Heart (tissue), 3 donors: ENCODE data around the genes KLHDC4 and SLC7A5.

GRCh38 chr16:87636112-87636627 is 33.9 kb downstream of the JPH3 start:
- RAMPAGE, long total RNA, 2 experiments: no peak in any of the 2 experiments

GRCh38 chr16:87765838-87766181 is at the start of gene KLHDC4:
Gene KLHDC4 (minus strand): TSS chr16:87765986.
- RAMPAGE, long total RNA, 2 experiments: start-site peak on the minus strand in 1 of 2 experiments, at chr16:87765928-87765972 at its widest, 130 to 349 reads per replicate

GRCh38 chr16:87791176-87791706 is 25.5 kb upstream of the KLHDC4 start:
- RAMPAGE, long total RNA, 2 experiments: no peak in any of the 2 experiments

DNA sequence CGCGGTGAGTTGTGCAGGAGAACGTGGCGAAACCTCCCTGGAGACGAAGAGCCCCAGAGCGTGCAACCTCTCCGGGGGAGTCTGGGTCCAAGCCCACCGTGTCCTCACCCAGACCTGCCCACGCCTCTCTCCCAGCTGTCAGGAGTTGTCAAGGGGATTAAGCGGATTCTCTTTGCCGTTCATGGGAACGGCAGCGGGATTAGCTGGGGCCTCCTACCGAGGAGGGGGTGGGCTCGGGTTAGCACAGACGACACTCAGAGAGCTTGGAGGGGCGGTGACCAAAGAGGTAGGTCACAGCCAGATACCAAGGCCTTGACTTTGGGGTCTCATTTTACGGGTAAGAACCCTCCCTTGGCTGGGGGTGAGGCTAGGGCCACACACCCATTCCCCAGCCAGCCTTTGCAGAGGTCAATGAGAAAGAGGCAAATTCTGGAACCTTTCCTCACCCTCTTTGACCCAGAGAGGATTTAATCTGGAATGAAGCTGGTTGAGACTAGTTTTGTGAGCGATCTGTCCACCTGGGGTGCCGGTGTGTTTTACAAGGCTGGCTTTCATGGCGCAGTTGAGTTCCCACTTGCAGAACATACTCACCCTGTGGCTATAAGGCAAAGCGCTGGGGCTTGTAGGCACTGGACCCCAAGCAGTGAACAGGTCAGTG is 46.5 kb downstream of the SLC7A5 start:
- RAMPAGE, long total RNA, 2 experiments: no peak in any of the 2 experiments

DNA sequence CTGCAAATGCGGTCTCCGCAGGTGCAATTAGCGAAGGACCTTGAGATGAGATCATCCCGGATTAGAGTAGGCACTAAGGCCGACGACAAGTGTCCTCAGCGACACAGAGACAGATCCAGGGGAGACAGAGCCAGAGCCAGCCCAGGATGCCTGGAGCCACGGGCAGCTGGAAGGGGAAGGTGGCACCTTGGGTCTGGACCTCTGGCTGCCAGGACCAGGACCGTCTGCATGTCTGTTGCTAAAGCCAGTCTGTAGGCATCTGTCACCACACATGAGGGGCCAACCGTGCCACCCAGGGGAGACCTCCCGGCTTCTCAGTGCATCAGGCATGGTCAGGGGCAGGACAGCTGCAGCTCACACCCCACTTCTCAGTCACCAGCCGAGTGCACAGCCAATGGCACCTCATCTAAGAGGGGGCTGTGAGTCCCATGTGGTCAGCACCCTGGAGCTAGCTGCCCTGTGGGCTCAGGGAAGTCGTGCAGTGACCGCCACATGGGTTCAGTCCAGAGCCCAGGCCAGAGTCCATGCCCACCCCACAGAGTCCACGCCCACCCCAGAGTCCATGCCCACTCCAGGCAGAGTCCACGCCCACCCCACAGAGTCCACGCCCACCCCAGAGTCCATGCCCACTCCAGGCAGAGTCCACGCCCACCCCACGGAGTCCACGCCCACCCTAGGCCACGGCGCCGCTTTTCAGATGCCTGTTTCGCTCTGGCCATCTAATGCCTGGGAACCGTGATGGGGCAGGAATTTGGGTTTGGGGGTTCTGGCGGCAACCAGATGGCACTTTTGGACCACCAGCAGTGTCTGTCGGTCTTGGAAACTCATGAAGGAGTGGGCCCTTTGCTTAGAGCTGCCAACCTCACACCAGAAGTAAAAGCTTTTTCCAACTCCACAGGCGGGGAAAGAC is 24.2 kb downstream of the SLC7A5 start:
- RAMPAGE, long total RNA, 2 experiments: no peak in any of the 2 experiments

- RAMPAGE, long total RNA, 2 experiments: no peak in any of the 2 experiments
Observed at GRCh38 chr16:87848693-87849514, 20.4 kb downstream of the SLC7A5 start.

GRCh38 chr16:87868678-87868915 is 710 bp downstream of the SLC7A5 start:
- RAMPAGE, long total RNA, 2 experiments: no peak in any of the 2 experiments

GRCh38 chr16:87868916-87870135 is at the start of gene SLC7A5:
Gene SLC7A5 (minus strand): TSS chr16:87869507.
- RAMPAGE, long total RNA, 2 experiments: no peak in any of the 2 experiments

GRCh38 chr16:88041496-88042150 is 90.4 kb downstream of the BANP start:
- RAMPAGE, long total RNA, 2 experiments: no peak in any of the 2 experiments

- RAMPAGE, long total RNA, 2 experiments: no peak in any of the 2 experiments
Observed at GRCh38 chr16:88043999-88044635, 92.9 kb downstream of the BANP start.

DNA sequence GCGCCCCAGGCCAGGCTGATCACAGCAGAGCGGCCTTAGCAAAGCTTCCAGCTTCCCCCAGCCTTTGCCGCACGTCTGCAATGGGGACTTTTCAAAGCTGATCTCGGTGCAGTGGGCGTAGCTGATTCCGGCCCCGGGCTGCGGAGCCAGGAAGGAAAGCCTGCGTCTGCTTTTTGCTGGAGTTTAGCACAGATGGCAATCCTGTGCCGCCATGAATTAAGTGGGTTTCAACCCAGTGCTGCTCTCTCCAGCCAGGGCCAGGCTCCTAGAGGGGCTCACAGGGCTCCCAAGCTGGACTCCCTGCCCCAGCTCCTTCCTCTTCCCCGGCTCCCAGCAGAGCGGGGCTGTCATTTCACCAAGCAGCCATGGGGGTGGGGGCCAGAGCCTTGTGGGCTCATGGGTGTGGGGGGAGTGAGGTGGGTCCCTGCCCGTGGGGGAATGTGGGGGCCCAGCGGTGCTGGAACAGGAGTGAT is 140.7 kb downstream of the BANP start:
- RAMPAGE, long total RNA, 2 experiments: no peak in any of the 2 experiments

DNA sequence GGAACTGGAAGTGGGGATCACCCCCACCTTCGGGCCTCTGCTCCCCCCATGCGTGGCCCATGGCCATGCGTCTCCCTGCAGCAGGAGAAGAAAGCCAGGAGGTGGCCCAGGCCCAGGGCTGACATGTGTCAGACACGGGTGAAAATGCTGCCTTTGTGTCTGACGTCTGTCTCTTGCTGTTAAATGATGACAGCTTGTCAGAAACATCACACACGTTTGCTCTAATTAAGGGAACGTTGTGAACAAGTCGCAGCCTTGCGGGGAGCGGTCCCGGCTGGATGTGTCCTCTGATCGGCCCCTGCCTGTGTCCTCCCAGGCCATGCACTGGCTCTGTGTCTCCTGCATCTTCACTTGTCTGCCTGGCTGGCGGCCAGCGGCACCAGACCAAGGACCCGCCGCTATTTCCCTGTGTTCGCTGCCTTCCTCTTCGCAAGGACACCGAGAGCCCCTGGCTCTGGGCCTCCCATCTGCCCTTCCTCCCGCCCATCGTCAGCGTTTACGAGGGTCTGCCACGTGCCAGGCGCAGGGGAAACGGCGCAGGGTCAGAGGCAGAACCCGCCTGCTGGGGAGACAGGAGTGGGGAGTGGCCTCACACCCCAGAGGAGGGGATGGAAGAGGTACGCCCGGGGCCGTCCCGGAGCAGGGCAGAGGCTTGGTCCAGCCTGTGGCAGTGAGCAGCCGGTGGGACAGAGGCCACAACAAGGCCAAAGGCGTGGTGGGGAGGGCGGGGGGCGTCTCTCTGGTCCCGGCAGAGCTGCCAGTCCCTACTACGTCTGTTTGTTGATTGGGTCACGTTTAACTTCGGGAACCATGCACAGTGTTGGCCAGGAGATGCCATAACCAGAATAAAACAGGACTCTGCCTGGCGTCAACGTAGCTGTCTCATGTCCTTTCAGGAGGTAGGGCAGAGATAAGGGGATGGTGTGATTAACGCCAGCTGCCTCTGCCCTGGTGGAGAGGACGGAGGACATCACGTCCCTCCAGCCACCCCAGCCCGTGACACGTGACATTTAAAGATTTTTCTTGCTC is 192.6 kb downstream of the BANP start:
- RAMPAGE, long total RNA, 2 experiments: no peak in any of the 2 experiments

GRCh38 chr16:88151022-88151661 is 199.9 kb downstream of the BANP start:
- RAMPAGE, long total RNA, 2 experiments: no peak in any of the 2 experiments

GRCh38 chr16:88194318-88195394 is 188.1 kb upstream of the ZNF469 start:
- RAMPAGE, long total RNA, 2 experiments: no peak in any of the 2 experiments

- RAMPAGE, long total RNA, 2 experiments: no peak in any of the 2 experiments
Observed at GRCh38 chr16:88267083-88267454, 115.7 kb upstream of the ZNF469 start.

- RAMPAGE, long total RNA, 2 experiments: no peak in any of the 2 experiments
Observed at GRCh38 chr16:88331732-88332597, 50.8 kb upstream of the ZNF469 start.

DNA sequence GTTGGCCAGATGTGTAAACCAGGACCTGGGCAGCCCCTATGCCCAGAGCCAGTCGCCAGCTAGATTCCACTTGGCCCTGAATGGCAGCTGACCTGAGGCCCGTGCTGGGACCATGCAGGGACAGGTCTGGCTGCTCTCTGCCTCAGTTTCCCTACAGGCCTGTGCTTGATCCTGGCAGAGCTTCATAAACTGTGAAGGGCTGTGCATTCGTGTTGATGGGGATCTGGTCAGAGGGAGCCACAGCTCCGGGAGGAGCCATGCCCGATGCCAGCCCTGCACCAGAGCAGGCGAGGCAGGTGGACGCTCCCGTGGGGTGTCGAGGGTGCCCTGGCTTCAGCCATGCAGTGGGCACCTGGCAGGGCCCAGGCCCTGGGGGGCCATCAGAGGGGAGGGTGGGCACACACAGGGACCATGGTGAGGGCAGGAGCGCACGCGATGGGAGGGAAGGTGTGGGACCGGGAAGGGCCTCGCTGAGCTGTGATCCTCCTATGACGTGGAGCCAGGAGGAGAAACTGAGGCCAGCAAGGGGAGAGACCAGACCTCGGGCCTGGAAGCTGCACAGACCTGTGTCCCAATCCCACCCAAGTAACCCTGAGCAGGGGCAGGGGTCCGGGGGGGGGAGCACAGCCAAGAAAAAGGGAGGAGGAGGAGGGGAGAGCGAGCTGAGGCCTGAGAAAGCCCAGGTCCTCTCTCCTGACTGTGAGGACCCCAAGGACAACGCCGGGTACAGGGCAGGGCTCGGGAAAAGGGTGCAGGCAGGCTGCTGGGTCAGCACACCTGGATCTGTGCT is 22.0 kb downstream of the ZFPM1 start:
- RAMPAGE, long total RNA, 2 experiments: no peak in any of the 2 experiments

DNA sequence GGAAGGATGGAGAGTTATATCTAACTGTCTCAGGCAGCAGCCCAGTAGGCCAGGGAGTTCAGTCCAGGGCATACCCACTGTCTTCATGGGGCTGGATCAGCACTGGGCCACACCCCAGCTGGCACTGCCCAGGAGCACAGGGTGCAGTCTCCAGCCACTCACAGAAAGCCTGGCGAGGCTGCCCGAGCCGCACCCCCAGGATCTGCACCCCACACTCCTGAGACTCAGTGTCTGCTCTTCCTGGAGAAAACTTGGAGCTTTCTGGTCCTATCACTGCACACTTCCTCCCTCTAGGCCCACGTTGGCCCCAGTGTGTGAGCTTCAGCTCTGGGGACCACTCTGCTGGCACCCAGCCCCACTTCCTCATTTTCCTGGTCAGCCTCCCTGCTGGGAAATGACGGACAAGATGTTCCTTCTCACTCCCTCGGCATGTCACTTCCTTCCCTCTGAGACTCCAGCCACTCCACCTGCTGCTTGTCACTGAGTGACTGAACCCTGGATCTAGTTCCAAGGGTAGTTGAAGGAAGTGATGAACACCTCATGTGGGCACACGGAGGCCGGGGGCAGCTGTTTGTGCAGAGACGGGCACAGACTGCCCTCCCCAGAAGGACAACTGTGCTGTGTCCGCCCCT is 28.9 kb downstream of the ZC3H18 start:
- RAMPAGE, long total RNA, 2 experiments: no peak in any of the 2 experiments

GRCh38 chr16:88599652-88600613 is 29.7 kb downstream of the ZC3H18 start:
- RAMPAGE, long total RNA, 2 experiments: no peak in any of the 2 experiments

DNA sequence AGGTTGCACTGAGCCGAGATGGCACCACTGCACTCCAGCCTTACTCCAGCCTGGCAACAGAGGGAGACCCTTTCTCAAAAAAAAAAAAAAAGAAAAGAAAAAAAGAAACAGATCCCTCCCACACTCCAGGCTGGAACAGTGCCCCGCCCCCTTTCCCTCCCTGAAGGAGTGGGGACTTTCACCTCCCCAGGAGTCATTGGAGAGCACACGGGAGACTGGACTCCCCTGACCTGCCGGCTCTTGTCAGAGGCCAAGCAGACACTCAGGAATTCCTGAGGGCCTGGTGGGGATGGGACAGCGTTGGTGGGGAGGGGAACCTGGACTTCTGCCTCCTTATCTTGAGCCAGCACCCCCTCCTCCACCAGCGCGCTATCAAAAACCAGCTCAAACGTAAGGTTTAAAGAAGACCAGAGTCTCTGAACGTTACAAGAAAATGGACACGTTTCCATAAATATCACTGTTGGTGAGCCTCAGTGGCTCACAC is 2.9 kb downstream of the MVD start:
- RAMPAGE, long total RNA, 2 experiments: no peak in any of the 2 experiments